Right common carotid artery plus branches (tissue), 1 donor: ENCODE measurements around a stretch of chr6.

DNA sequence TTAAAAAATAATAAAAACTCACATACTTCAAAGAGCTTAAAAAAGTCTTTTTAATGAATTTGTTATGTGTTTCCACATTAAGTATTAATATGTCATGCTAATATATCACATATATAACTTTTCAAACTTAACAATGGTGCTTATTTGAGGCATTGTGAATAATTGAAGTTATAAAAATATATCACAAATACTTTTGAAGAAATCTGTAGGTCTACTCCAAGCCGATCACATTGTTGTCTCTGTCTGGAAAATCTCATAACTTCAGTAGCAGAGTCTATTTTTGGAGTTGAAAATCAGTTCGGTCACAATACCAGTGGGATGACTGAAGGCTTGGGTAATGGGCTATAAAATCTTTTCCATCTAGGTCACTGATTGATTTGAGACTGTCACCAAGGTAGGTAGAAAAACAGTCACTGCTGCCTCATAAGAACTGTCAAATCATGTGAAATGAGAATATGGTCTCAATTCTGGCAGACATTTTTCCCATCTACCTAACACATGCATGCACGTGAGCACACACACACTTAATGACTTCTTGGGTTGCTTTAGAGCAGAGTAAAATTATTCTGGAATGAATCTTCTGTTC is 1162.7 kb upstream of the CITED2 start:
- PRO-cap: no peak

DNA sequence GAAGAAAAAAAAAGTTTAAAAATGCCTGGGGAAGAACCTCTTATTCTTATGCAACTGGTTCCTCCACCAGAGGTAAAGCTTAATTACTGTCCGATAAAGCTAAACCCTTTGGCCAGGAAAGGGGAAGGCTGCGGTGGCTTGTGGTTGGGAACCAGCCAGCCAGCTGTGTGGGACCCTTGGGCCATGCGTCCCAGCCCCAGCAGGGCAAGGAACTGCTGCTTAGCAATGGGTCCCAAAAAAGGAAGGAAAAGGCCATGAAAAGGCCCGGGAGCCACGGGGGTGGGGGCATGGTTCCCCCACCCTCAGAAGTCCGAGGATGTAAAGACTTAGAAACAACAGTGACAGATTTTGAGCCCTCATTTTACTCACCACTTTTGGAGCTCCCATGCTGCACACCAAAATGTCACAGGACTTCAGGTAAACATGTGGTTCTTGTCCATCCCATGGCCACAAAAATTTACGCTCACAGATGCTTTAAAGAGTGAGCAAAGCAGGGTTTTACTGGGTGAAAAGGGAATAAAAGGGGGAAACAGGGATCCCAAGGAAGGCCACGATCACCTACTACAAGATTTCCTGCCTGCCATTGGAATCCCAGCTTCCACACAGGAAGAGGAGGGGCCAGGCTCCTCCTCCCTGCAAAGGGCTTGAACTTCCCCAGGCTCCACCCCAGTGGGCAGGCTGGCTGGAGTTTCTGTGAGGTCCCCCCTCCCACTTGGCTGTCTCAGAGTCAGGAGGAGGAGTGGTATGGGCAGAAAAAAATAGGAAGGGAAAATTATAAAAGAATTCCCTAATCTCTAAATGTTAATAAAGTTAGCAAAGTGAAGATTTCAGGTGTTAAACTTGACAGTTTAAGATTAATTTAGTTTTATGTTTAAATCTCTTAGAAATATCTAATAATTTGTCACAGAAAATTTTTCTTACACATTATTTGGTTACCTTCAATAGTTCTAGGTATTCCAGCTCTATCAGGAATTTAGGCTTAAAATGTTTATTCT is 1234.6 kb upstream of the GJE1 start:
- PRO-cap: bidirectional peak, plus-strand start at position 719 of the sequence, minus-strand start at position 604 of the sequence

GRCh38 chr6:141359954-141360305 is 772.8 kb upstream of the GJE1 start:
- PRO-cap: no peak

GRCh38 chr6:141402908-141403651 is 729.6 kb upstream of the GJE1 start:
- PRO-cap: no peak

DNA sequence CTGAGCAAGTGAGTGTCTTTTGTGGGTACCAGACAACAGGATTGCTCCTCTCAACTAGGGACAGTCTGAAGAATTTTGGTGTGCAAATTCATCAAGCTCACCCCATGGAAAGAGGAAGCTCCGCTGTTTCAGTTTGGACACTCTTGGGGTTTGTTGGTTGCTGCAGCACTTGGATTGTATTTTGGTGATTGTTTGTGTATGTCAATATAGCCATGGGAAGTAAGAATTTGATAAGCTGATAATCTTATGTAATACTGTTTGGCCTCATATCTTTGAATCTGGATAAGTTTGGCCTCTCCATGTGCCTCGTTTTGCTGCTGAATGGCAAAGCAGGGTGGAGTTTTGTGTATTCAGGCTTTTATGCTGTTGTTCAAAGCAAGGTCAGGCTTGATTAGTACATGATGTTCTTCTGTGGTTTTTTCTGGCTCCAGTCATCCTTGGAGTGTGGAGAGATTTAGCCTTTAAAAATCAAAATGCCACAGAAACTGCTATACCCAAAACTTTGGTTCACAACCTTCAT is 729.0 kb upstream of the GJE1 start:
- PRO-cap: no peak

- PRO-cap: no peak
Measured at GRCh38 chr6:142015456-142015859, 117.3 kb upstream of the GJE1 start.

DNA sequence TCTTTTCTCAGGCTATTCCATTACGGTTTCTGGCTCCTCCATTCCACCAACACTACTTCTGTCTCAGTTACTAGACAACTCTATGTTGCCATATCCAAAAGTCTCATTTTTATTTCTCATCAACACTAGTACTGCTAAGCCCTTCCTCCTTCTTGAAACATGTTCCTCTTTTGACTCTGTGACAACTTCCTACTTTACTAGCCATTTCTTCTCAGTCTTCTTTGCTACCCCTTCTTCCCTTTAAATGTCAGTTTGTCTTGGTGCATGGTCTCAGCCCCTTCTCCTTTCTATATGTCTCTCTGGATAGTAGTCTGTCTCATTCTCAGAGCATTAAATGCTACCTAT is 7.1 kb upstream of the ADGRG6 start:
- PRO-cap: unidirectional peak, plus-strand start at position 250 of the sequence

- PRO-cap: no peak
Measured at GRCh38 chr6:142335291-142335933, 33.6 kb downstream of the ADGRG6 start.

DNA sequence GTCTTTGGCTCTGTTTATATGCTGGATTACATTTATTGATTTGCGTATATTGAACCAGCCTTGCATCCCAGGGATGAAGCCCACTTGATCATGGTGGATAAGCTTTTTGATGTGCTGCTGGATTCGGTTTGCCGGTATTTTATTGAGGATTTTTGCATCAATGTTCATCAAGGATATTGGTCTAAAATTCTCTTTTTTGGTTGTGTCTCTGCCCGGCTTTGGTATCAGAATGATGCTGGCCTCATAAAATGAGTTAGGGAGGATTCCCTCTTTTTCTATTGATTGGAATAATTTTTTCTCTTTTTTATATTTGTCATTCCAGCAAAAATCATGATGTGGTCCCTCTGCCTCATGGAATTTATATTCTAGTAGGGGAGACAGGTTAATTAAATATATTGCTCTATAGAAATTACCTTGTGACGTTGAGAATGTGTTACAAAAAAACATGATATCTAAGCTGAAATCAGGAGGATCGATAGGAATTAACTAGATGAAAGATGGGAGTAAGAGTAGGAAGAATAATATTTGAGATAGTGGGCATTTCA is 122.7 kb downstream of the ADGRG6 start:
- PRO-cap: no peak

DNA sequence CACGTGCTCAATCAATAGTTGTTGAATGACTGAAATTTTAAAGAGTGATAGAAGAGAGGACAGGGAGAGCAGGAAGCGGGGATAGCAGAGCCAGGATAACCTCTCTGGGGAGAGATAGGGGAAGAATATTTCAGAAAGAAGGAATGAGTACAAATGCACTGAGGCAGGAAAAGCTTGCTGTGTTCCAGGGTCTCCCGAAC is 263.8 kb downstream of the HIVEP2 start:
- PRO-cap: no peak

DNA sequence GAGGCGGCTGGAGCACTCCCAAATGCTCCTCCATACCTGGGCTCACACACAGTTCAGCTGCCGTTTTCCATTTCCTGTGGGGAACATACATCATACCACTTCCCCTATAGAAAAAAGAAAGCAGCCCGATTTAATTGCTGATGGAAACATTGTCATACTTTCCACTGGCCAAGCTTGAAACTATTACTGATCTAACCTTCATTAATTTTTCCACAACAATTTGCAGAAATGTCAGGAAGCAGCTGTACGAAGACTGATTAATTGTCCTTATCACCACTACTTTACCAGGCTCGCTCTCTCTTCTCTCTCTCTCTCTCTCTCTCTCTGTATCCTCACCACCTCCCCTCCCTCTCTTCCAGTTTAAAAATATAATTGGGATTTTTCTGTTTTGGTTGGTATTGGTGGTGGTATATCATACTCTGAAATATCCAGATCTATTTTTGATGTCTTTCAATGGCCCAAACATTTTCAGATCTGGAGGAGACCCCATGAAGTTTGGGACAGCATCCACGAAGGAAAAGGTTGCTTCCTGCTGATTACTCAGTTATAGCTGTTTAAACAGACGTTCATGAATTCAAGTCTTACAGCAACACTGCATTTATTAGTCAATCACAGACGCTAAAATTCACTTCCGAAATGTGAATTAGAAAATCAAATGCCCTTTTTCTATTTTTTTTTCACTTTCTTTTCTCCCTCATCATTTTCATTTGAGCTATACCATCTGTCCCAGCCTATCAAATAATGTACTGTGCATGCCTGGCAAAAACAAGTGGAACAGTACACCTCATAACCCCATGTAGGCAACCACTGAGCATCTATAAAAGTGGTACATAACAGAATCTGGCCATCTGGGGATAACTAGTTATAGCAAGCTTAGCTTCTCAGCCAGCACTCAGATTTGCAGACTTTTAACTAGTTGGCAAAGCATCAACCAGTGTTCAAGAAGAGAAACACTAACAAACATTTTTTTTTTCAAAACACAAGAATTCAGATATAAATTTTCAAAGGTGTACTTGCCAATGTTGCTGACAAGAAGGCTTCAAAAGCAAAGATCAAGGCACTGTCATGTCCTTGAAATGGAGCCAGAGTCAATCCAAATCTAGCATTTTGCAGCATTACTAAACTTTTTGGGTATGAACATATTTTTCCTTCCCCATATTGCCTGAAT is 124.6 kb downstream of the HIVEP2 start:
- PRO-cap: no peak

- PRO-cap: no peak
Measured at GRCh38 chr6:142844994-142845599, 99.9 kb downstream of the HIVEP2 start.

DNA sequence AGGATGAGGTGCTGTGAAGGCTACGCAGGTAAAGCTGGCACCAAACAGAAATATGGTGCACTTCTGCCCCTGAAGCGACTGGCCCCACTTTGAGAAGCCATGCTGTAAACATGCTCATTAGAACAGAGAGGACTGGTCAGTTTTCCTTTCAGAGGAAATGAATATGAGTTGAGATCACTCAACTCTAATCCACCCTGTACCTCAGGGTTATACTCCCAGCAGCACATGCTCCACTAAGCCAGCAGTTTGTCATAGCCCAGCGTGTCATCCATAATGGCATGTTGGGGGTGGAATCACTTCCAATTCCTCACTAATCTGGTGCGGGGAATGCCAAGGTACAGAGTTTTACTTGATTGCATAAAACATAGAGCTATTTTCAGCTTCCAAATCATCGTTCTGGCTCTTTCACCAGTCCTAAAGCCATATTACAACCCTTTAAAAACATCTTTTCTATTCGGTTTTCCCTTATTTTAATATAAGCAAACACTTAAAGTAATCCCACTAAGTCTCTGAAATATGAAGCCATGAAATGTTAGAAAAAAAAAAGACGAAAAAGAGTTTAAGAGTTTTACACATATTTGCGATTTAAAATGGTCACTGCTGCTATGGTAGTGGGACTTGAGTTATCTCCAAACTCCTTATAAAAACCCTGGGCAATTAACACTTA is 98.0 kb downstream of the HIVEP2 start:
- PRO-cap: unidirectional peak, minus-strand start at position 91 of the sequence

- PRO-cap: no peak
Measured at GRCh38 chr6:142902623-142903179, 42.3 kb downstream of the HIVEP2 start.

GRCh38 chr6:142946246-142946399 is 1.1 kb upstream of the HIVEP2 start:
- PRO-cap: bidirectional peak, plus-strand start at chr6:142946440, minus-strand start at chr6:142946346

DNA sequence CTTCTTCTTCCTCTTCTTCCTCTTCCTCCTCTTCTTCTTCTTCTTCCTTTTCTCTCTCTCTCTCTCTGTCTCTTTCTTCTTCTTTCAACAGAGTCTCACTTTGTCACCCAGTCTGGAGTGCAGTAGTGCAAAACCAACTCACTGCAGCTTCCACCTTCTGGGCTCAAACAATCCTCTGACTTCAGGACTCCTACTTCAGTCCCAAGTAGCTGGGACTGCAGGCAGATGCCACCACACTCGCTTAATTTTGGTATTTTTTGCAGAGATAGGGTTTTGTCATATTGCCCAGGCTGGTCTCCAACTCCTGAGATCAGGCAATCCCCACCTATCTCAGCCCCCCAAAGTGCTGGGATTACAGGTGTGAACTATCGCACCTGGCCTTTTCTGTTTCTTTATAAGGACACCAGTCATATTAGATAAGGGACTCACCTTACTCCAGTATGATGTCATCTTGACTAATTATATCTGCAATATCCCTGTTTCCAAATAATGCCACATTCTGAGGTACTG is 6.6 kb upstream of the AIG1 start:
- PRO-cap: no peak

DNA sequence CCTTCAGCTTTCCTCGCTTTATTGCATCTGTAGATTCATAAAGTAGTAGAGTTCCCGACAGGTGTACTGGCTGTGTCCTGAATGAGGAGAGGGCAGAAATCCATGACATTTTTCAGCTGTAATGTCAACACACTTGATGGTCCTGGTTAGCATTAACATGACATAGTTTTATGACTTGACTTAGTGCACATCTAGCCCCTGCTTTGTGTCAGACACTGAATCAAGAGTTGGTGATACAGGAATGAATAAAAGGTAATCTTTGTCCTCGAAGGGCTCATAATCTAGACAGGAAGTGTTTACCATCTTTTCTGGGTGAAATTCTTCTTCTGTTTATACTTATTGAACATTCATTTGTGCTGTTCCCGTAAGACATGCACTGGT is 55.1 kb downstream of the AIG1 start:
- PRO-cap: no peak

DNA sequence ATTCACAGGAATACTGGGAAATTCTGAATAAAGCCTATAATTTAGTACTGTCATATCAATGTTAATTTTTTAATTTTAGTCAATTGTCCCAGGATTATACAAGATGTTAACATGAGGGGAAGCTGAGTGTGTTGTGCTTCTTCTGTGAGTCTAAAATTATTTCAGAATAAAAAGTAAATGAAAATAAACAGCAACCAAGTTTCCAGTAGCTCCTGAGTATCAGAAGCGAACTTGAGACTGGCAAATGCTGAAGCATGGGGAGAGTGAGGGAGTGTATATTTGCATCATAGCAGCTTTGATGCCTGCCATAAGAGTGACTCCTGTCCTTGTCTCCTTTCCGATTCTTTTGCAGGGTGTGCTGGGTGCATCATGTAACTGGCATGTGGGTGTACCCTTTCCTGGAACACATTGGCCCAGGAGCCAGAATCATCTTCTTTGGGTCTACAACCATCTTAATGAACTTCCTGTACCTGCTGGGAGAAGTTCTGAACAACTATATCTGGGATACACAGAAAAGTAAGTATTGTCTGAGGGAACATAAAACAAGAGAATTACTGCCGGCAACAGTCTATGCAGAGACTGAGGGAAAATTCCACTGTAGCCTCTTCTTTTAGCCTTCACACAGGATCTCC is 117.4 kb downstream of the ADAT2 start:
- PRO-cap: no peak

DNA sequence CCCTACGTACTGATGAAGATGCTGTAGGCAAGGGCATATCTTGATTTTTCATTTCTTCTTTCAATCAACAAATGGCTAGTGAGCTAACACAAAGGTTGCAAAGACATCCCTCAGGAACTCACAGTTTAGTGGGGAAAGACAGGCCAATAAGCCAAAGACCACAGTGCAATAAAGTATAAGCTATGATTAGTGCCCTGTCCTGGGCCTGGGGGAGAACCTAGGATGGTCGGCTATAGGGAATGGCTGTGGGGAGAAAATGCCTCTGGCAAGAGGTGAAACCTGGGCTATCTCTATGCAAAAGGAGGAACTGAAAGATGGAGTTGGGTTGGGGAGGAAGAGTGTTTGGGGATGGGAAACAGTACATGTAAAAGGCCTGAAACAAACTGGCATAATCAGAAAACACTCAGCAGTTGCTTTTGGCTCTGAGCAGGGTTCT is 31.8 kb upstream of the FUCA2 start:
- PRO-cap: no peak

DNA sequence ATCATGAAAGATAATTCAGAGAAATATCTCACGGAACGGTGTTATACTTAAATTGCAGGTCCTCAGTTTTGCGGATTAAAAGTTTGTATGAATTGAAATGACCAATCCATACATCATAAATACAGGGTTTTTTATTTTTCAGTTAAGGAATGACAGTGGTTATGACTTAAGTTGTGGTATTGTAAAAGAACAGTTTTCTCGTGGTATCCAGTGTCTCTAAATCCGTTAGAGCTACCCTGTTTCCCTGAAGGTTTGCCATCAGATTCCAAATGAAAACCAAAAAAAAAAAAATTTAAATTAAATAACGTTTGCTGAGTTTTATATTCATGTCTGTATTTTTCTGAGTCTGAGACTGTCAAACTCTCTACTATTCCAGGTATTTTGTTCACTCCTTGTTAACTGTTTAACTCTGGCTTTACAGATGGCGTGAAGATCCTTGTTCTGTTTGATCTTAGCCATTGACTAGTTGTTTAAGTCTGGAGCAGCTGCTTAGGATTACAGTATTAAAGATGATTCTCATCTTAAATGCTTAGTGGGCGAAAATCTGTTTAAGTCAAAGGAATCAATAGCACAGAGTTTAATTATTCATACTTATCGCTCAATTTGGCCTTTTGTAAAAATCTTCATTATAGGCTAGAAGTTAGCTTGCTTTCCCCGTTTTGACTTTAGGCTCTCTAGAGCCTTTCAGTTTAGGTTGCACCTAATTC is 2.3 kb downstream of the PHACTR2 start:
- PRO-cap: no peak